Rectum (tissue), 1 donor: ENCODE measurements around a stretch of chr19.

DNA sequence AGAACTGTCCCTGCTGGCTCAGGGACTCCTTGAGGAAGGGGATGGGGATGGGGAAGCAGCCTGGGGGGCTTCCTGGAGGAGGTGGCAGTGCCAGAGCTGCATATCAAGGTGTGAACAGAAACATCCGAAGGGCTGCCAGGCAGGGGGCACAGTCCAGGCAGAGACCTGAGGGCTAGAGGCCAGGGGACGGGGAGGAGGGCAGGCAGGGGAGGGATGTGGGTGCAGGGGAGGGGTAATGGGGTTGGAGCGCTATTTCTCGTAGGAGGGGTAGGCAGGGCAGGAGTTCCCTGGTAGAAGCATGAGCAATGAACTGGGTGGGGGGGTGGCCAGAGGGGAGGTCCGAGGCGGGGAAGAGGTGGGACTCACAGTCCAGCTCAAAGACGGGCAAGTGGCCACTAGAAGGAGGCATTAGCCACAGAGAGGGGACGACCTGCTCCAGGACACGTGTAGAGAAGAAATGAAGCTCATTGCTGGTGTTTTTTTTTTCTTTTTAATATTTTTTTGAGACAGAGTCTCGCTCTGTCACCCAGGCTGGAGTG is 3.5 kb upstream of the ELANE start:
- PRO-cap = no peak

GRCh38 chr19:868435-869030 is 9.1 kb downstream of the CFD start:
- PRO-cap = no peak

DNA sequence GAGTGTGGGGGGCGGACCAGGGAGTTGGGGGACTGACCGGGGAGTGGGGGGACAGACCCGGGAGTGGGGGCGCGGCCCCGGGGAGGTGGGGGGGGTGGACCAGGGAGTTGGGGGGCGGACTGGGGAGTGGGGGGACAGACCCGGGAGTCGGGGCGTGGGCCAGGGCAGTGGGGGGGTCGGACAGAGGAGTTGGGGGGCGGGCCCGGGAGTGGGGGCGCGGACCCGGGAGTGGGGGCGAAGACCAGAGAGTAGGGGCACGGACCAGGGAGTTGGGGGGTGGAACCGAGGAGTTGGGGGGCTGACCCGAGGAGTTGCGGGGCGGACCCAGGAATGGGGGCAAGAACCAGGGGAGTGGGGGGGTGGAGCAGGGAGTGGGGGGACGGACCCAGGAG is 861 bp downstream of the R3HDM4 start:
- PRO-cap = no peak

GRCh38 chr19:929358-930093 is 3.7 kb downstream of the ARID3A start:
- PRO-cap = no peak

- PRO-cap = no peak
Observed at GRCh38 chr19:932285-933242, 6.7 kb downstream of the ARID3A start.

DNA sequence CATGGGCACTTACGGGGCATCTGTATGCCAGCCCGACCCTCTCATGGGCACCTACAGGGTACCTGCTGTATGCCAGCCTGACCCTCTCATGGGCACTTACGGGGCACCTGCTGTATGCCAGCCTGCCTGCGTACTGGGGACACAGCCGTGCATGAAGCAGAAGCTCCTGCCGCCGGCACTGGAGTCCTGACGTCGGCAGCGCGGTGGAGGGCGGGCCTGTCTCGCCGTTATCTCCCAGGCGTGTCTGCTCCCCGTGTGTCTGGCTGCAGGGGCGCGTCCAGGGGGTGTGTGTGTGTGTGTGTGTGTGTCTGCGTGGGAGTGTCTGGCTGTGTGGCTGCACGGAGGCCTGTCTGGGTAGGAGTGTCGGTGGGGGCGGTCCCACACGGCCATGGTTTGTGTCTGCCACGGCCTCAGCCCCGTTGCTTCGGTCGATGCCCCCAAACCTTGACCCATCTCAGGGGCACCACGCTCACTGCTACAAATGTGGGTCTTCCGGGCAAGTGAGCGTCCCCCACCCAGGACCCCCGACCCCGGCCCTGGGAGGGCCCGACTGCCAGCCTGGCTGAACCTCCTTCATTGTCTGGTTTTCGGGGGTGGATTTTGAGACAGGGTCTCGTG is 18.3 kb downstream of the ARID3A start:
- PRO-cap = bidirectional peak, plus-strand start at position 357 of the sequence, minus-strand start at position 180 of the sequence

DNA sequence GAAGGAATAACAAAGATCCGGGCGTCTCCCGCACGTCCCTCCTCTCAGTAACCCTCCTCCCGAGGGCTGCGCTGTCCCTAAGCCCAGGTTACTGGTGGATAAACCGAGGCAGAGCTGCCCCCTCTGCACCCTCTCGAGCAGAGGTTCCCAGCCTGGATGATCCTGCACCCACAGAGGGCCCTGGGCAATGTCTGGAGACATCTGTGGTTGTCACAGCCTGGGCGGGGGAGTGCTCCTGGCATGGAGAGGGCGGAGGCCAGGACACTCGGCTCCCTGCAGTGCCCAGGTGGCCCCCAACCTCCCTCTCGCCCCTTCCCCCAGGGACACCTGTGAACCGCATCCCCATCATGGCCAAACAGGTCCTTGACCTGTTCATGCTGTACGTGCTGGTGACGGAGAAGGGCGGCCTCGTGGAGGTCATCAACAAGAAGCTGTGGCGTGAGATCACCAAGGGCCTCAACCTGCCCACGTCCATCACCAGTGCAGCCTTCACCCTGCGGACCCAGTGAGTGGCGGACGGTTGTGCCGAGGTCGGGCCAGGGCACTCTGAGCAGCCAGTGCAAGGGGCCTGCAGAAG is 20.1 kb upstream of the WDR18 start:
- PRO-cap = no peak

GRCh38 chr19:991181-991669 is 7.1 kb downstream of the WDR18 start:
- PRO-cap = no peak

- PRO-cap = no peak
Observed at GRCh38 chr19:1032048-1032937, 5.9 kb downstream of the CNN2 start.

GRCh38 chr19:1041587-1042873 is 2.1 kb downstream of the ABCA7 start:
- PRO-cap = bidirectional peak, plus-strand start at chr19:1041975, minus-strand start at chr19:1041972; bidirectional peak, plus-strand start at chr19:1042434, minus-strand start at chr19:1042323

DNA sequence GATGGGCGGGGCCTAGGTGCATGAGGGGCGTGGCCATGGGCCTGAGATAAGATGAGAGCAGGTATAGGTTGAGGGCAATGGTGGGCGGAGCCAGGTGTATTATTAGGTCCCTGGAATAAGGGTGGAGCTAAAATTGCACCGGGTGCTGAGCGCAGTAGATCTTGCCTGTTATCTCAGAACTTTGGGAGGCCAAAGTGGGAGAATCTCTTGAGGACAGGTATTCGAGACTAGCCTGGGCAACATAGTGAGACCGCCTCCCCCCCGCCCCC is 5.4 kb downstream of the ABCA7 start:
- PRO-cap = no peak

- PRO-cap = no peak
Observed at GRCh38 chr19:1051274-1051700, 11.4 kb downstream of the ABCA7 start.

GRCh38 chr19:1093628-1094328 is 1.4 kb downstream of the POLR2E start:
- PRO-cap = unidirectional peak, plus-strand start at chr19:1094175

- PRO-cap = unidirectional peak, minus-strand start at chr19:1231893
Observed at GRCh38 chr19:1231677-1232259, 6.0 kb downstream of the CBARP start.

GRCh38 chr19:1250334-1251353 is 2.3 kb downstream of the MIDN start:
- PRO-cap = bidirectional peak, plus-strand start at chr19:1250592, minus-strand start at chr19:1250865

DNA sequence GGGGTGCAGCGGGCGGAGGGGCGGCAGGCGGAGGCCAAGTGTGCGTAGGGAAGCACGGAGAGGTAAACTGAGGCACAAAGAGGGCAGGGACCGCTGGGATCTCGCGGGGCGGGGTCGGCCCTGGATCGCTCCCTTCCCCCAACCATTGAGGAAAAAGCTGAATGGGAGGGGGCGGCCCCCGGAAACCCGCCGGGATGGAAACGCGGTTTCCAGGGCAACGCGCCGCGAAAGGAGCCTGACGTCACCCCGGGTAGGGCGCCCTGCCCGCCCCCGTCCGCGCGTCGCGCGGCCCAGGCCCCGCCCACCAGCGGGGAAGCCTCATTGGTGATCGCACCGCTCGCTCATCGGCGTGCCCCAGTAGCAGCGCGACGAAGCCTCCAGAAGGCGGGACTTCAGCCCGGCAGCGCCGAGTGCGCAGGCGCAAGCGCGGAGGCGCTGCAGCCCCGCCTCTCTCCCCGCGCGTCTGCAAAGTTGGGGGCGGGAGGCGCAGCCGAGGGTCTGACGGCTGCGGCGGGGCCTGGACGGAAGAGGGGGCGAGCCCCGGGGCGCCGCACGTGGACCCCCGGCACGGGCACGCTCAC is 8.4 kb upstream of the CIRBP start:
- PRO-cap = bidirectional peak, plus-strand start at position 468 of the sequence, minus-strand start at position 226 of the sequence

GRCh38 chr19:1262358-1263005 is 6.7 kb upstream of the CIRBP start:
- PRO-cap = bidirectional peak, plus-strand start at chr19:1262625, minus-strand start at chr19:1262403

DNA sequence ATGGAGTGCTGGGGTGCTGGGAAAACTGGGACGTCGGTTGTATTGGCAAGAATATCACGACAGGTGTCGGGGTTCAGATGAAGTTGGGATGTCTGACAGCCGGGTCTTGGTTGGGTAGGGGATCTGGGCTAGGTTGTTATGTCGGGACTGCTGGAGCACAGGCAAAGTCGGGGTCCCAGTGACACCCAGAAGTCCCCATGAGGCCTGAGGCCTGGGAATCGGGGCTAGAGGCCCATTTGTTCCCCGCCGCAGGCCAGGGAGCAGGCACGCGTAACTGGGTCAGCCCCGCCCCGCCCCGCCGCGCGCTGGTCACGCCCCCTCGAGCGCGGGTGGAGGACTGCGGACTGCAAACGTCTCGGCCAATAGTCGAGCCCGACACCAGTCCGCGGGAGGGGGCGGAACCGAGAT is 323 bp upstream of the CIRBP start:
- PRO-cap = bidirectional peak, plus-strand start outside the sequence, minus-strand start at position 255 of the sequence

GRCh38 chr19:1355491-1356464 is 1.0 kb downstream of the PWWP3A start:
- PRO-cap = bidirectional peak, plus-strand start at chr19:1355845, minus-strand start at chr19:1355718; unidirectional peak, minus-strand start at chr19:1355968

DNA sequence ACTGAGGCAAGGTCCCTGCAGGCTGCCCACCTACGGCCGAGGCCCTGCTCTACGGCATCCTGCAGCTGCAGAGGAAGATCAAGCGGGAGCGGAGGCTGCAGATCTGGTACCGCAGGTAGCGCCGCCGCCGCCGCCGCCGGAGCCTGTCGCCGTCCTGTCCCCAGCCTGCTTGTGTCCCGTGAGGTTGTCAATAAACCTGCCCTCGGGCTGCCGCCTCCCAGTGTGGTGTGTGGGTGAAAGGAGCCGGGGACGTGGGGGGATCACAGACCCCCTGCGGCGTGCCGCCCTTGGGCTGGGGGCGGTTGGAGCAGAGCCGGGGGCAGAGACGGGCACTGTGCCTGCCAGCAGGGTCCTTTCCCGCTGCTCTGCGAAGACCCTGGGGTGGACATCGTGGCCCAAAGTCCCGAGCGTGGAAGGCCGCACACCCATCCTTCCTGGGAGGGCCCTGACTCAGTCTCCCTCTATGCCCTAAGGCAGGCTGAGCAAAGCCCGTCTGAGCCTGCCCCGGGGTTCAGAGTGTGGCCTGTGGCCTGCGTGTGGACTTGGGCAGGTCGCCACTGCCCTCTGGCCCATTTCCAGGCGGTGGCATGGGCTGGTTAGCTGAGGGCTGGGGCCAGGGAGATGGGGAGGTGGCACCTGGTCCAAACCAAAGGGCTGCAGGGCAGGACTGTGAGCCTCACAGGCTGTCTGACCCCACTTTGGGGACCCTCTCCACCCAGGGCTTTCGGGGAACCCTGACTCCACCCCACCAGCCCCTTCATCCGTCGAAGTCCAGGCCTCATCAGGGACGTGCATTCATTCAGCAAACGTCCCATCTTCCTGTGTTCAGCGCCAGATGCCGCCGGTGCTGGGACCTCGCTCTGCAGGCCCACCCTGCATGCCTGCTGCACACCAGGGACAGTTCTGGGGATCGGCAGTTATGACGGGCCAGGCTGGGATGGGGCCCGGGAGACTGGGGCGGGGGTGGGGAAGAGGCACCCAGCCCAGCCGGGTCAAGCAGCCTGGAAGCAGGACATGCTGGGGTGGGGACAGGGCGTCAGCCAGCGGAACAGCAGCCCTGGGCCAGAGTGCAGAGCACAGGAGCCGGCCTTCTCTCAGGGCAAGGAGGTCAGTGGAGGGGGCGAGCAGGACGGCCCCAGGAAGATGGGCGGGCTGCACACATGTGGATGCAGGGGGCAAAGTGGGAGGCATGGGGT is 5.6 kb downstream of the GAMT start:
- PRO-cap = unidirectional peak, plus-strand start at position 401 of the sequence; unidirectional peak, plus-strand start at position 576 of the sequence